ENCODE measurements around a stretch of chr14.

DNA sequence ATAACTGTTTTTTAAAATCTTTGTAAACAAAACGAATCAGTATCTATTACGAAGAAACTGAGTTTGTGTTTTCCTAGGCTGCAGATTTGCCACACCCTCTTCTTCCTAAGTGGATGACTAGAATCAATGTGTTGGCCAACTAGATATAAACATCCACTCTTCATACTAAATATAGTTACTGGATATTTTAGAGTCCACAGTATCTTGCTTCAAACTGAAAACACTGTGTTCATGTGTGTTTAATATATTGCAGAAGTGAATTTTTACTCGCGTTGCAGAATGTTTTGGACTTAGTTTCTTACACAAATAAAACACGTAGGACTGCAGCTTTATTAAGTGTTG is 1.5 kb downstream of the C14orf28 start:
- PRO-cap: no peak

GRCh38 chr14:44942008-44942827 is 19.5 kb downstream of the KLHL28 start:
- PRO-cap: no peak

DNA sequence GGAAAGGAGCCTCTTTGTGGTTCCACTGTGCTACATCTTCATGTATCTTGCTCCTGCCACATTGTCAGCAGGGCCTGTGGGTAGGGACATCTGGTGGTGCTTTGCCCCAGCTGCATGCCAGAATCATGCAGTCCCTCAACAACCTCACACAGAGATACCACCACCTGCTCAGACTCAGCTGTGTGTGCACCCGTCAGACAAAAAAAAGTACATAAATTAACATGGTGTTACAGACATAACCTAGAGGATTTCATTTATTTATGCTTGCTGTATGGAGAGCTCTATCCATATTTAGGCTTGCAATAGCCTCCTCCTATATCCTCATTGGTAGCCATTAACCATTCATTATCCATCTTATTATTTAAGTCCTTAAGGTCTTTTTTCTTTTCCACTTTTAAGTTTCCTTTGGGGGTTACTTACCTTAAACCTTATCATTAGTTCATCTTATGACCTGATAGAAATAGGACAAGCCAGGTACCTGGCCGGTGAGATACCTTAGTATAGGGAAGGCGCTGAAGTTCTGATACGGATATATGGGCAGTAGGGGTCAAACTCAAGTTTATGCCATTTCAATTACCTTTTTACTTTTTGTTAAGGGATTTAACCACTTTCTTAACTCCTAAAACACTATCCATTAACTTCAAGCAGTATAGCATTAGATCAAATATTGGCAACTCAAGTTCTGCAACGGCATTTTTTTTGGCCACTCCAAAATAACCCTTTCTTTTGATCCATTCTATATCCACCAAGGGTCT is 50.8 kb downstream of the MIS18BP1 start:
- PRO-cap: no peak

- PRO-cap: no peak
Measured at GRCh38 chr14:45246719-45247132, 6.3 kb downstream of the MIS18BP1 start.

- PRO-cap: no peak
Measured at GRCh38 chr14:49549878-49550405, 36.2 kb downstream of the RPS29 start.

DNA sequence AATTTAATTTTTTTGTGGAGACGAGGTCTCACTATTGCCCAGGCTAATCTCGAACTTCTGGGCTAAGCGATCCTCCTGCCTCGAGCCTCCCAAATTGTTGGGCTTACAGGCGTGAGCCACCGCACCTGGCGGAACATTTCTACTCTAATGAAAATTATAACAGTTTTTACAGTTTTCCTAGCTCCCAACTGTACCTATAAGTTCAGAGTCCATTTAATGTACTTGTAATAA is 1.6 kb upstream of the LRR1 start:
- PRO-cap: no peak

DNA sequence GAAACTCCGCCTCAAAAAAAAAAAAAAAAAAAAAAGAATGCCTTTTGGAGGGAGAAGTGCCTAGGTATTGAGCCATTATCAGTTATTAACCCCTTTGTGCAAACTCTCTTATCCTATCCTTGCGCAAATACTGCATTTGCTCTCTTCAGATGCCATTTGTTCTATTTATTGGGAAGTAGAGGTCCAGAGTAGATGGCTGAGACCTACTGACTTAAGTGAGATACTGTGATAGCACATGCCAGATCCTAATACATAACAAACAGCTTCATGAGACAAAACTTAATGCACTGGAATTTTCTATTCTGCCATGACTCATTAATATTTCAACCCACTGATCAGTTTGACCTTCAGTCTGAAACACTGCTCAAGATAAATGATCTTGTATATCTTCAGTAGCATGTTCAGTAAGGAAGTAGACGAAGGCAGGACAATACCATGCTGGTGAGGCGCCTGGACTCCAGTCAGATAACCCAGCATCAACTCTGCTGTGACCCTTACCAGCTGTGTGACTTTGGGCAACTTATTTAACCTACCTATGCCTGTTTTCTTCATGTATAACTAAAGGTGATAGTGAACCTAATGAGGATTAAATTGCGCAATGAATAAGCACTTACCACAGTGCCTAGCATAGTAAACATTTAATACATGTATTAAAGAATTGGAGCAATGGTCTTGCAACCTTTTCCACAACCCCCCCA is 5.7 kb upstream of the DNAAF2 start:
- PRO-cap: no peak

- PRO-cap: bidirectional peak, plus-strand start at chr14:49767598, minus-strand start at chr14:49767605; bidirectional peak, plus-strand start at chr14:49767711, minus-strand start at chr14:49767731
Measured at GRCh38 chr14:49767252-49767847, 603 bp upstream of the KLHDC2 start.

GRCh38 chr14:49777576-49778266 is 9.8 kb downstream of the KLHDC2 start:
- PRO-cap: no peak

DNA sequence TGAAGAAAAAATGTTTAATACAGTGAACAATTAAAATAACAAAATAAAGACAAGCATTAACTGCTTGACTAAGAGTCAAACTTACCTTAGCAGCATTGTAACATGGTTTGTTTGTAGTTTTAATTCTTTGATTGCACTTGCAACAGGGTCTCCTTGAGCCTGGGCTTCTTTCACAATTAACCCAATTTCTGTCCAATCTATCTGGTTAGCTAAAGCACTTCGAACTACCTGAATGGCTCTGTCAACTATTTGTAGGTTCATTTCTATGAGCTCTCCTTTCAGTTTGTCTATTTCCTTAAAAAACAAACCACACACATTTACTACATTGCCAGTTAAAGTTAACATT is 23.6 kb downstream of the NEMF start:
- PRO-cap: no peak

GRCh38 chr14:49833283-49833729 is 19.3 kb downstream of the NEMF start:
- PRO-cap: no peak

GRCh38 chr14:49869954-49870467 is 17.4 kb upstream of the NEMF start:
- PRO-cap: no peak

GRCh38 chr14:49896430-49896912 is 3.6 kb downstream of the ARF6 start:
- PRO-cap: no peak

- PRO-cap: no peak
Measured at GRCh38 chr14:49960471-49960952, 67.6 kb downstream of the ARF6 start.

DNA sequence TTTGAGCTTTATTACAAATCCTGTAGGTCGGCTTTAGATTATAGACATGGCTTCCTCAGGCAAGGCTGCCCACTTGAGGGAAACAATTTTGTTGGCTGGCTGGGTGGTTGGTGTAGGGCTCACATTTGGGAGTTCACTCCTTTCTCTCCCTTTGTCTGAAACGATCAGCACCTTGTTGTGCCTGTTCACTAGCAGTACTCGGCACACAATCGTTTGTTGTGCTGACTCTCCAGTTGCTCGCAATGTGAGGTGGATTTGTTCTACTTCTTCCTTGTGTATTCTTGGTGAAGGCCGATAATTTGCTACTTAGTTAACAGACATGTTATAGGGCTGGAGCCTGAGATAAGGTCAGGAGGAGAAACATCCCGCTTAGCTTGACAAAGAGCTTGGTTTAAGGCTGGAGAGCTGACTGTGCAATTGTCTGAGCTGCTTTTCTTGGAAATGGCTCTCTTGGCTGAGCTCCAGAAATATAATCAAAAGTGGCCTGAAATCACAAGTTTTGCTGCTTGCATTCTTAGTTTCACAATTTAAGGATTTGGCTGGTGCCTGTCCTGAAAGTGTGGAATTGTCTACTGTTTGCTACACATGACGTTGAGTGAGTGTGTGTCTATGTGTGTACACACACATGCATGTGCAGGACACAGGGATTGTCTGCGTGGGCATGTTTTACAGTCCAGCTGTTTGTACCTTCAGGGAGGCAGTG is 77.6 kb downstream of the ARF6 start:
- PRO-cap: no peak

DNA sequence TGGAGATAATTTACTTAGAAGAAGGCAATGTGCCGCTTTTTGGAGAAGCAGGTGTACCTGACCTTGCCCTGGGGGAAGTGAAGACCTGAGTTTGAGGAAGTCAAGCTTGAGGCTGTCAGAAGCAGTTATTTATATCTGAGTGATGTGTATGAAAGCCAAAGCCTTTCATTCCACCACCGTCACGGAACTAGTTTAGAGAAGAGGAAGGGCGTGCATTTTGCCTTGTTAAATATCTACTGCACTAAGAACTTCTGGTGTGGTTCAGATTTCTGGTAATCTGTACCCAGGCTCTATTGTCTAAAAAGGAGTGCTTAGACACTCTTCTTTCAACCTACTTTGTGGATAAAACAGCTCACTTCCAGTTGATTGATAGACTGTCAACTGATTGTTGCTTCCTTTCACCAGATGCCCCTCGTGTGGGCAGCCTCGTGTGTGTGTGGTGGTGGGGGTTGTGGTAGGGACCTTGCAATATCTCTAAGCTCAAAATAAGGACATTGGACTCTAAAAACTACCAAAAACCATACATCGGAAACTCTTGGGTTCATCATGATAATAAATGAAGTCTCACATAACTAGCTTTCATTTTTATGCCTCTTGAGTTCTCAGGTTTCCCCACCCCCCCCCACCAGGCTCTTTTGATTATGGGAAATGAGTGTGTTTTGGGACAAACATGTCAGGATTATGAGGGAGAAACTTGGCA is 78.5 kb downstream of the ARF6 start:
- PRO-cap: no peak

GRCh38 chr14:49987207-49987673 is 94.4 kb downstream of the ARF6 start:
- PRO-cap: no peak

DNA sequence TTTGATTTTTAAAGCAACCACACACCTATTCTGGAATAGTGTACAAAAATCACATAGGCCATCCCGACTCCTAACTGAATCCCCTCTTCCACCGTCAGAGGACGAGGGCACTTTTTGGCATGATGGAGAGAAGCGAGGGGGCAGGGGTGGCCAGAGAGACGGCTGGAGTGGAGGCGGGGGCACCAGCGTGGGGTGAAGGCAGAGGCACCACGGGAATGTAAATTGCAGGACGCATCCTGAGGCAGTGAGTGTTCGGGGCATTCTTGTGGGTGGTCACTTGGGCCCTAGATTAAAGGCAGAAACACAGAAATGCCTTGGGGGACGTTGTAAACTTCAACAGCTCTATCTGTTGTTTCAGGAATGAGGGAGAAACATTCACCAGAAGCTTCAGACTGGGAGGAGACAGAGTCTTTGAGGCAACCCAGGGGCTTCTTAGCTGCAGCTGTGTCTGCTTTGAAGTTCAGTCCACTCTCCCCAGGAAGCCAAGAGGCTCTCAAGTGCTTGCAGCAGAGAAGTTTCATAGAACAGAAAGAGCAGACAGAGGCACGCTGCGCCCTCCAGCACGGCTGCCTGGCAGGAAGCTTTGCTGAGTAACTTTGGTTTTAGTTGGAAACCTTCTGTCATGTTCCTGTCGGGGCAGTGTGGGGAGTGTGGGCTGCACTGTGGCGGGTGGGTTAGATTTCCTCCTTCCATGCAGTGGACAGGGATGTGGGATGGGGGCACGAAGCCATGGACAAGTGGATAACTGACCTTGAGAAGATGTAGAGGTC is 107.4 kb downstream of the ARF6 start:
- PRO-cap: unidirectional peak, plus-strand start at position 463 of the sequence; bidirectional peak, plus-strand start at position 639 of the sequence, minus-strand start at position 580 of the sequence

DNA sequence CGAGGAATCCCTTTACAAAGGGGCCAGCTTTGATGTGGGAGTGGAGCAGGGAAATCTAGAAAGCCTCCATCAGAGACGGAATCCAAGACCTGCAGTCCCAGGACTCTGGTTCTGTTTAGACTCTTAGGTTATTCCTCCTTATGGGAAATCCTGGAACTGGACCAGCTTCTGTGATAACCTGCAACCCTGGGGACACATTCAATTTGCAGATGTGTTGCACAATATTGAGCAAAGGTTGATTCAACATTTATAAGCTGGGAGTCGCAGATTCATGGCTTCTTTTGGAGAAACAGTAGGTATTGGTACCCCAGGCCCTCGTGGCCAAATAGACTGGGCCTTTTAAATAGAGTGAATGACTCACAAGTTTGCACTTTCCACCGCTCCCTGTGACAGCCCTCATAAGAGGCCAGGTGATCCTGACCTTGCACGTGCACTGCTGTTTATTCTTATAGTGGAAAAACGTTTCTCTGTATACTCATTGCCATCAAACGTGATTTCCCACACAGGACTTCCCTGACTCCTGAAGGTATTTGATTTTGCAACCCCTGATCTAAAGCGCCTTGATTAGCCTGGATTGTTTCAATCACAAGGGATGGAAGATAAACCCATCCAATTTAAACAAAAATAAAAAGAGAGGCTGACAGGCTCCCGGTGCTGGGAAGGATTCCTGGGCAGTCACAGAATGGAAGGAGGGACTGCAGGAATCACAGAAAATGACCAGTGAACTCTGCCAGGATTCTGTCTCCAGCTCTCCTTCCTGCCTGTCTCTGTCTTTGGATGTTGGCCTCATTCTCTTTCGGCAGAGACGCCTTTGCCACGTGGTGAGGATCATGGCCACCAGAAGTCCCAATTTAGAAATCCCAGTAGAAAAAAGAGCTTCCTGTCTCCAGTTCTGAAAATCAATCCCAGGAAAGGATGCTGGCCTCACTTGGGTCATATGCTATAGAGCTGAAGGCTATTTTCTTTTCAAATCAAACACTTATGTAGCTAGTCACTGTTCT is 97.9 kb downstream of the VCPKMT start:
- PRO-cap: no peak

DNA sequence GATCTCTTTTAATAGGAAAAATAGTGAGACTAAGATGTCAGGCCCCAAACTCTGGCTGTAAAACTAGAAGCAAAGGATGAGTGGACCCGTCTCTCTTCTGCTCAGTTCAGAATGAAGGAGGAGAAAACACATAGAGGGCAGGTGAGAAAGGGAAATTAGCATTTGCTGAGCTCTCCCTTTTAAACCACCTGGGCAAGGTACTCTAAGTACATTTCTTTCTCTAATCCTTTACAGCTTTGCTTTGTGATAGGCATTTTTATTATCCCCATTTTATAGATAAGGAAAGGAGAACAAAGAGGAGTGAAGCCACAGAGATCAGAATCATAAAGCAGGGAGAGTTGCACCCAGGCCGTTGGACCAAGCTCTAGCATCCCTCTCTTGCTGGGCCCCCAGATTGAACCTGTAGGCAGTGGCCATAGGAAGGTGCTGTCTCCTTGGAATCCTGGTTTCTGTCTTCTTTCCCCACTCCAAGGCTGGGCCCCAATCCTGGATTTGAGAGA is 47.1 kb downstream of the VCPKMT start:
- PRO-cap: no peak